Gastroesophageal sphincter (tissue), 4 donors: ENCODE measurements around a stretch of chr13.

- PRO-cap, result no peak
- RAMPAGE, long total RNA, 4 experiments, result no peak in any of the 4 experiments
Measured at GRCh38 chr13:109790122-109790589, 3.8 kb upstream of the IRS2 start.

- PRO-cap, result no peak
- RAMPAGE, long total RNA, 4 experiments, result no peak in any of the 4 experiments
Measured at GRCh38 chr13:110122967-110123675, 183.8 kb downstream of the COL4A1 start.

GRCh38 chr13:110194969-110195398 lies 112.0 kb downstream of the COL4A1 start:
- PRO-cap, result no peak
- RAMPAGE, long total RNA, 4 experiments, result no peak in any of the 4 experiments

- PRO-cap, result unidirectional peak, minus-strand start at chr13:110217663
- RAMPAGE, long total RNA, 4 experiments, result no peak in any of the 4 experiments
Measured at GRCh38 chr13:110217390-110217963, 89.5 kb downstream of the COL4A1 start.

GRCh38 chr13:110266836-110267460 lies 40.0 kb downstream of the COL4A1 start:
- PRO-cap, result no peak
- RAMPAGE, long total RNA, 4 experiments, result no peak in any of the 4 experiments

GRCh38 chr13:110314921-110315223 lies 7.8 kb downstream of the COL4A2 start:
- PRO-cap, result no peak
- RAMPAGE, long total RNA, 4 experiments, result no peak in any of the 4 experiments

- PRO-cap, result bidirectional peak, plus-strand start at chr13:110330284, minus-strand start at chr13:110330165
- RAMPAGE, long total RNA, 4 experiments, result start-site peak on the minus strand in 1 of 4 experiments, at chr13:110329840-110329858 at its widest, 5 reads per replicate
Measured at GRCh38 chr13:110329551-110330519, 22.8 kb downstream of the COL4A2 start.

GRCh38 chr13:110357281-110358022 lies 50.4 kb downstream of the COL4A2 start:
- PRO-cap, result no peak
- RAMPAGE, long total RNA, 4 experiments, result no peak in any of the 4 experiments

GRCh38 chr13:110361014-110362209 lies 54.3 kb downstream of the COL4A2 start:
- PRO-cap, result bidirectional peak, plus-strand start at chr13:110361781, minus-strand start at chr13:110361431; unidirectional peak, plus-strand start at chr13:110361918
- RAMPAGE, long total RNA, 4 experiments, result no peak in any of the 4 experiments

- PRO-cap, result unidirectional peak, minus-strand start at chr13:110376309
- RAMPAGE, long total RNA, 4 experiments, result no peak in any of the 4 experiments
Measured at GRCh38 chr13:110375871-110376461, 68.9 kb downstream of the COL4A2 start.

DNA sequence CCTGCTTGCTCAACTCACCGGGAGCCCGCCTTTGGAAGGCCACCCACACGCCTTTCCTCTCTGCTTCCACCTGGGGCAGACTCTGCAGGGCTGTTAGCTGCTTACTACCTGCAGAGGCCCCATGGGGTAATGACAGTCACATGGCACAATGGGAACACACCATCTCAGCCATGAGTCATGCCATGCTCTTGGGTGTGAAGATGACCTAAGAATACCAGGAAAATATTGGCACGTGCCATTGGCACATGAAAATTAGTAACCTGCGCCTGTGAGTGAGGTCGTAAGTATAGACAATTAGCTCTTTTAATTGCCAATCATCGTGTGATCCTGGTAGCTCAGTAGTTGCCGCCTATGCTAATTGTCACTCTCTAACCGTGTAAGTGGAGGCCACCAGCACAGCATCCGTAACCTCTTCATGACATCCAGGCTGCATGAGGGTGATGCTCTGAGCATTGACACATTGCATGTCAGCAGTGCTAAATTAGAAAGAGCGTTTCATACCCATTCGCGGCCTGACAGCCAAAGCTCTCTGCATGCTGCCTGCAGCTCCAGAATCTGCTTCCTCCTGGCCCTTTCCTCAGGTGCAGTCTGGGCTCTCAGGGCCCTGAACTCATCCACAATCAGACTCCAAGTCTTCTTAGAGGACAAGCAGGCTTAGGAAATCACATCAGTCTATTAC lies 108.8 kb downstream of the COL4A2 start:
- PRO-cap, result unidirectional peak, minus-strand start at position 590 of the sequence
- RAMPAGE, long total RNA, 4 experiments, result no peak in any of the 4 experiments

- PRO-cap, result no peak
- RAMPAGE, long total RNA, 4 experiments, result no peak in any of the 4 experiments
Measured at GRCh38 chr13:110447402-110447951, 114.0 kb downstream of the RAB20 start.

DNA sequence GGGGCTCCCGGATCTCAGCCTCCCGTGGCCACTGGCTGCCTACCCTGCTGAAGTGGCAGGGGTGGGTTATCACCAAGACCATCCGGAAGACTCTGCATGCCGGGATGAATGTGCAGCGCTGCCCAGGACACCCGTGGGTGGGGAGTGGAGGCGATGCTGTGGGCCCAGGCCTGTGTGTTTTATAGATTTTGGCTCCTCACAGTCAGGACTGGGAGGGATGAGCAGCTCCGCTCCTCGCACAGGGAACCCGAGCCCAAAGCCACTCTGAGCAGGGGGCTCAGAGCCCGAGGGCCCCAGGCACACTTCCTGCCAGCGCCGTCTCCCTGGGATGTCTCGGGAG lies 31.1 kb downstream of the NAXD start:
- PRO-cap, result no peak
- RAMPAGE, long total RNA, 4 experiments, result no peak in any of the 4 experiments

DNA sequence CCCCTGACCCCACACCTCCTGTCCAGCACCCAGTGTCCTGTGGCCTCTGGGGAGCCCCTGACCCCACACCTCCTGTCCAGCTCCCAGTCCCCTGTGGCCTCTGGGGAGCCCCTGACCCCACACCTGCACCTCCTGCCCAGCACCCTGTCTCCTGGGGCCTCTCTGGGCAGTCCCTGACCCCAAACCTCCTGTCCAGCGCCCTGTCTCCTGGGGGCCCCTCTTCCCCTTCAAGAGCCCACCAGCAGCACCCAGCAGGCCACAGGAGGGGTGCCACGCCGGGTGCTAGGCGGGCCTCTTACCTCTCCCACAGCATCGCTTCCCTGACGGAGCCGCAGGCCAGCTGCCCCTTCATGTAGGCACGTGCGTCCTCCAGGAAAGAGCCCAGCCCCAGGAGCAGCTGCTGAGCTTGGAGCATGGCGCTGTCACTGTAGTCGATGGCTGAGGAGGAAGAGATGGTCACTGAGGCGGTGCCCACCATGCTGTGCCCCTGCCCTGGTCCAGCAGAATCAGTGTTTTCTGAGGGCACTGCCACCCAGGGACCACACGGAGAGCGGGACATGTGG lies 31.5 kb downstream of the NAXD start:
- PRO-cap, result no peak
- RAMPAGE, long total RNA, 4 experiments, result no peak in any of the 4 experiments

GRCh38 chr13:110810115-110810520 lies 96.6 kb downstream of the ING1 start:
- PRO-cap, result no peak
- RAMPAGE, long total RNA, 4 experiments, result no peak in any of the 4 experiments

- PRO-cap, result no peak
- RAMPAGE, long total RNA, 4 experiments, result no peak in any of the 4 experiments
Measured at GRCh38 chr13:110811089-110811703, 97.7 kb downstream of the ING1 start.

DNA sequence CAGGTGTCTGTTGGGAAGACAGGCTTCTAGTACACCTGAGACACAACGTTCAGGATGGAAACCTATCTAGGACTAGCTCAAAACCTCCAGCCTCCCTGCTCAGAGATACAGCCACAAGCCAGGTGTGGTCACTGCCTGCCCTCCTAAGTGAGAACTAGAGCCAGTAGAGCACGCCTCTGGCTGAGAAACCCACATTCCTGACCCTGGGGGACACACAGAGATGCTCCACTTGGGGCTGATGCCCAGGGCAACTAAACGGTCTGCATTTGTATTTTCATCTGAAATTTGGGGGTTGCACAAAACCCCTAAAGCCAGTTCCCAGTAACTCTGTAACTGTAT lies 28.0 kb downstream of the ANKRD10 start:
- PRO-cap, result no peak
- RAMPAGE, long total RNA, 4 experiments, result no peak in any of the 4 experiments

DNA sequence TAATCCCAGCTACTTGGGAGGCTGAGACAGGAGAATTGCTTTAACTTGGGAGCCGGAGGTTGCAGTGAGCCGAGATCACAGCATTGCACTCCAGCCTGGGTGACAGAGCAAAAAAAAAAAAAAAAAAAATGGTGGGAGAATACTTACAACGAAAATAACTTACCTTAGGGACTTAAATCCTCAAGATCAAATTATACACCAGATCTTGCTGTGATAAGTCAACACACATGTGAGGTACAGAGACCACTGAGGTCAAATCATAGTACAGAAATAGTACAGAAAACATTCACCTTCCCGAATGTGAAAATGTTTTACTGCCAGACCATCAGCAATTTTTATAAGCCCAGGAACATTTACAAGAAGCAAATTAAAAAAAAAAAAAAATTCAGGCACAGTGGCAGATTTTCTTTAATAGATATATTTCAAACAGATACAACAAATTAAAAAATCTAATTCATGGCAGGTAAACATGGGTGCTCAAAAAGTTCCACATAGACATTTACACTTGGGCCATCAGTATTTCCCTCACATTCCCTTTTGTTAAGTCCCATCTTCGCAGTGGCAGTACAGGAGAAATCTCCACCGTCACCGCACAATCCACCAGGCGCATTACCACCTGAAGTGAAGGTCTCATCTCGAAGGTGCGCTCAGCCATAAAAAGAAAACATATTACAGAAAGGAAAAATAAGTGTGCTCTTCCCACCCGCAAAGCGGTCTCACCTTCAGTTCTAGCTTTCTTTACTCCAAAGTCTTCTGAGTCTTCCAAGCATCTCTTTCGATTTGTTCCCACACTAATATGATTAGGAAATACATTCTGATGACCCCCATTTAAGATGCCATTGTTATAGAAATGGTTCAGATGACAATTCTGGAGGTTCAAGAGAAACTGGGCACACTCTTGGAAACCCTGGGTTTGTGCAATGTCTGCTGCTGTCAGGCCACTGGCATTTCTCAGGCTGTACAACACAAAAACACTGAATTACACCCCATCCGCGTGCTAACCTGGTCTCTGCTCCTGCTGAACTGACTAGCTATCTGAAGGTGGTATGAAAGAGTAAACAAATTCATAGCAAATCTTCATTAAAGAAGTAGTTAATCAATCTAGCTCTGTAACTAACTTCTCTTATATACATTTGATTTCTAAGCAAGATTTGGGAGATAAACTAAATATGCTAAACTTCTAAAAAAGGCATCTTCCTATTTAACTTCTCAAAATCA lies 22.2 kb downstream of the ANKRD10 start:
- PRO-cap, result no peak
- RAMPAGE, long total RNA, 4 experiments, result no peak in any of the 4 experiments

- PRO-cap, result no peak
- RAMPAGE, long total RNA, 4 experiments, result no peak in any of the 4 experiments
Measured at GRCh38 chr13:110902885-110903764, 11.7 kb downstream of the ANKRD10 start.

GRCh38 chr13:111240931-111241472 lies 79.4 kb upstream of the TEX29 start:
- PRO-cap, result unidirectional peak, plus-strand start at chr13:111241174
- RAMPAGE, long total RNA, 4 experiments, result no peak in any of the 4 experiments